NB4 (cell line): ENCODE measurements around a stretch of chr4.

DNA sequence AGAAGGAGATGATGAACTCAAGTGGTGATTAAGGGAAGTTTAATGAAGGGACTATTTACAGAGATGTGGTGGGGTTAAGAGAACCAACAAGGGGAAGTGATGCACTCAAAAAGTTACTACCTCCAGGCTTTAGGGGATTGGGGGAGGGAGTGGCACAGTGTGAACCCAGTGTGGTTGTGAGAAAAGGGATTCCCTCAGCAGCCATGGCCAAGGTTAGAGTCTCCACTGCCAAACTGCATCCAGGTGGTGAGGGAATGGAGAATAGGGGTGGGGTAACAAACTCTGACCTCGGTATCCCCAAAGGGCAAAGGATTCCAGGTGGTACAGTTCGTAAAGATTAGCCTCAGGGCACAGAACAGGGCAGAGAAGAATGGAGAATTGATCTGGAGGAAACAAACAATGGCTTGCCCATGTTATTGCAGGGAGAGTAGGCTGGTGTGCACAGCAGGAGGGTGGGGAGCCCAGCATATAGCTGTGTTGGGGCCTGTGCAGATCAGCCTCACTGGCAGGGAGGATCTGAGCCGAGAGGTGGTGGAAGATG, 28.0 kb downstream of the PKD2 start:
- RRBS, result no CpG with 5 or more reads among the region's 3 CpGs

- RRBS, result no CpG with 5 or more reads among the region's 7 CpGs
Observed at GRCh38 chr4:88285056-88285752, 843 bp upstream of the PPM1K start.

DNA sequence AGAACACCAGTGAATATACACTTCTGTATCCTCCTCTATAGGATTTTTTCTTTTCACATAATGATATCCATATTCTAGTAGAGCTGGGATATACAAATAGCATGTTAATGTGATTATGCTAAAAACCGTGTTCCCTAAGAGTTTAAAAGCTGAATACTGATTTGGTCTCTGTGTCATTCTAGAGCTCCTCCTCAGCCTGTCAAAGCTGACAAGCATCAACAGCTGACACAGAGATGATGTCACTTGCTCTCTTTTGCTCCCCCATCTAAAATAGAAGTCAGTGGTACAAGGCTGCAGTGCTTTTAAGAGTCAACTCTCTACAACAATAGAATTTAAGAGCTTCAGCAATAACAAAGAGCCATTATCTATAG, 17.1 kb upstream of the HERC3 start:
- RRBS, result no CpG with 5 or more reads among the region's 1 CpG

- RRBS, result no CpG with 5 or more reads among the region's 7 CpGs
Observed at GRCh38 chr4:88696499-88696967, 1.1 kb downstream of the NAP1L5 start.

GRCh38 chr4:88773572-88774576, 76.2 kb upstream of the NAP1L5 start:
- RRBS, result no CpG with 5 or more reads among the region's 2 CpGs

DNA sequence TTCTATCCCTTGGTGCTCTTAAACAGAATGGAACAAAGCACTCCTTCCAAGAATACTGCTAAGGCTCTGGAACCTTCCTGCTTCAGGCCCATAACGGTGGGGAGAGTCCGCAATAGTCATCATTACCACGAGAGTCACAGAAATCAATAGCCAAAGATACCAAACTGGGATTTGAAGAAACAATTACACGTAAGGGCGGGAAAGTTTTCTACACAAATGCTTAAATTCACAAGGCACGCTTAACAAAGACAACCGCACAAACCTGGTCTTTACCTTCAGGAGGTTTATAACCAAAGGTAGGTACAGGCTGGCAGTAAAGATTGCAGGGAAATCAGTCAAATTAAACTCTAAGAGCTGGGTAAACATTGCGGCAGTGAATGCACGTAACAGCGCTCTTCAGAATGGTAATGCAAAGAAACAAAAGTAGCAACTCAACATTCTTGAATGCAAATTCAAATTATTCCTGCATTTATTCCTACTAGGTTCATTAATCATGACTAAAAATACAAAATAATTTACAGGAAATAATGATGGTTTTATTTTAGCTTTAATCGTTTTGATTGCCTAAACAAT, 123.4 kb upstream of the NAP1L5 start:
- RRBS, result no CpG with 5 or more reads among the region's 11 CpGs

DNA sequence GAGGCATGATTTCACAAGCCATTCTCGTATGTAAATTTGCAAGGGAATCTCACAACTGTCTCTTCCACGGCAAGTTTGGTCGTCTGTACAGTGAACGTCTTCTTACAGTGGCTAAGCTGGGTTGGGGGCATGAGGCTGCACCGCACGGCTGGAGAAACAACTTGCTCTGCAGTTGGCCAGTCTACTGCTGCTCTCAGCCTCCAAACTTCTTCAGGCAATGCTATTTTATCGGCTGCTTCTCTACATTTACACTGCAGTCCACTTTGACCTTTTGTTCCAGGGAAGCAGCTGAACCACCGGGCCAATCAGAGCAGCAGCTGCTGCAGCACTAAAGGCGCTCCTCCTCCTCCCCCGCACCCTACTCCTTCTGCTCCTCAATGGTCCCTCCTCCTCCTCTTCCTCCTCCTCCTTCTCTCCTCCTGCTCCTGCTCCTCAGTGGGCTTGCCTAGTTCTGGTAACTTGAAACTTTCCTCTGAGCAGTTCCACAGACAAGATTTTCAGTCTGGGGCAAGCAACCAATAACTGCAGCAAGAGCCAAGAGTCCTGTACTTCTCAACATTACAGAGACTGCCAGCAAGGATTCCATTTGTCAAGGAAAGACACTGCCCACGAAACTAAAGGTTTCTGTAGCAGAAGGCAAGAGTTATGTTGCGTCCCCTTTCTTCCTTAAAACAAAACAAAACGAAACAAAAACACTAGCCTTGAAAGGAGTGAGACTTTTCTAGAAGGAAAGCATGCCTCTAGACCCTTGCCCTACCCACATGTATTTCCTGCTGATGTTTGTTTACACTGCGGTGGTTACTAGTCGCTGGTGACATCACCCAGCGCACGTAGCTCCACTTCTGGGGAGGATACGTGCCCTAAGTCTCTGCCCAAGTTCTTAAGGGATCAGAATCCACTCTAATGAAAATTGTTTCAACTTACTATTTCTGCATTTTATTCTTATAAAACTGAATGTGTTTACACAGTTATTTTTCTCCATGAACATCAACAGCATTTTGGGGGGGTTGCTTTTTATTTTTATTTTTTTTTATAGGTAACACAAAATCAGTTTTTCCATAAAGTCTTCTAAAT, 125.7 kb upstream of the NAP1L5 start:
- RRBS, result no CpG with 5 or more reads among the region's 18 CpGs

DNA sequence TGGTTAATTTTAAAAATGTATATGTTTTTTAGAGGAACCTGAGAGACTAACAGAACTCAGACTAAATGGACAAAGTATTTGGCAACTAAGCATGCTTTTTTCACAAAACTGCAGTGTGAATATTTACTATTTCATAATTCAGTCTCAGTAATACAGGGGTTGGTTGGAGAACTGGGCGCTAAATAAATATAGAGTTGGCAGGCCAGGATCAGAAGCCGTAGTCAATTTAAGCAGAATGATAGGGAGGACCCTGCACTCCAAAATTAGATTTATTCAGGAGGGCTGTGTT, 5.8 kb downstream of the TIGD2 start:
- RRBS, result no CpG with 5 or more reads among the region's 2 CpGs

DNA sequence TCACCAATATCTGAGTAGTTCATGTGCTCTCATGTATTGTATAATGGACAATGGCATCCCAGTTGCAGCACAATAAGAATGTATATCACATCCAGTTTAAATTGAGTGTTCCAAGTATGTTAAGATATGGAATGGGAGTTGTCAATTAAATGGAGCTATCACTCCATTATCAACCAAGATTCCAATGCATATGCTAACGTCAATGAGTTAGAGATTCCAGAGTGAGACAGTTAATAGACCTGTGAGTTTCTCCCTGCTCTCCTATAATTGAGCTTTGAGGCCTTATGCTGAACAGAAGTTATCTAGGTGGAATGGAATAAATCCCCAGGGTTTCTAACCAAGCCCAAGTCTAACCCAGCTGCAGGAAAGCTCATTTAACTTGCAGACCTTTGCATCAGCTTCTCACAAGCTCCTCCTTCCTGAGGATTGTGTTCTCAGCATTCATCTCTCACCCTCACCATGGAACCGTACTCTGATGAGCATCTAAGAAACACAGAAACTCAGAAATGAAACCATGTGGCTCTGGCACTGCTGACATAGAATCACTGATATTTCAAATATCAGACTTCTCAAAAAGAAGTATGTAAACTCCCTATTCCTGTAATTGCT, 84.9 kb downstream of the TIGD2 start:
- RRBS, result no CpG with 5 or more reads among the region's 2 CpGs

DNA sequence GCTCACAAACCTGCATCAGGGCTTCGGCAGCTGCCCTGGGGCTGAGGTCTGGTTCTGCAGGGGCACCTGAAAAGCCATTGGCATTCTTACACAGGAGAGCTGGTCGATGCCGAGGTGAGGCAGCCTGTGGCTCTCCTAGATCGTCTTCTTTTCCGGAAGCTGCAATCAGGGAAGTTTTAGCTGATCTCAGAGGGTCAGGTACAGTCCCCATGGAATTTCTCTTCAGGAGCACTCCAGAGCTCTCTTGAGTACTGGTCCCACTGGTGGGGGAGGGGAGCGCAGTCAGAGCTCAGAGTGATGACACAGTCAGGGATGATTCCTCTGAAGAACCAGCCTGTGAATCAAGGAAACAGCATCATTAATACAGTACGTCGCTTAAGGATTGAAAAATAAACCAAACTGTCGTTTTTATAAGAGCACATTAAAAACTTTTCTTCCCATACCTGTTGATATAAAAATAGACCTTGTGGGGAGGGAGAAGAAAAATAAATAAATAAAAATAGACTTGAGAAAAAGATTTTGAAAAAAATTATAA, 57.6 kb downstream of the GPRIN3 start:
- RRBS, result no CpG with 5 or more reads among the region's 9 CpGs

DNA sequence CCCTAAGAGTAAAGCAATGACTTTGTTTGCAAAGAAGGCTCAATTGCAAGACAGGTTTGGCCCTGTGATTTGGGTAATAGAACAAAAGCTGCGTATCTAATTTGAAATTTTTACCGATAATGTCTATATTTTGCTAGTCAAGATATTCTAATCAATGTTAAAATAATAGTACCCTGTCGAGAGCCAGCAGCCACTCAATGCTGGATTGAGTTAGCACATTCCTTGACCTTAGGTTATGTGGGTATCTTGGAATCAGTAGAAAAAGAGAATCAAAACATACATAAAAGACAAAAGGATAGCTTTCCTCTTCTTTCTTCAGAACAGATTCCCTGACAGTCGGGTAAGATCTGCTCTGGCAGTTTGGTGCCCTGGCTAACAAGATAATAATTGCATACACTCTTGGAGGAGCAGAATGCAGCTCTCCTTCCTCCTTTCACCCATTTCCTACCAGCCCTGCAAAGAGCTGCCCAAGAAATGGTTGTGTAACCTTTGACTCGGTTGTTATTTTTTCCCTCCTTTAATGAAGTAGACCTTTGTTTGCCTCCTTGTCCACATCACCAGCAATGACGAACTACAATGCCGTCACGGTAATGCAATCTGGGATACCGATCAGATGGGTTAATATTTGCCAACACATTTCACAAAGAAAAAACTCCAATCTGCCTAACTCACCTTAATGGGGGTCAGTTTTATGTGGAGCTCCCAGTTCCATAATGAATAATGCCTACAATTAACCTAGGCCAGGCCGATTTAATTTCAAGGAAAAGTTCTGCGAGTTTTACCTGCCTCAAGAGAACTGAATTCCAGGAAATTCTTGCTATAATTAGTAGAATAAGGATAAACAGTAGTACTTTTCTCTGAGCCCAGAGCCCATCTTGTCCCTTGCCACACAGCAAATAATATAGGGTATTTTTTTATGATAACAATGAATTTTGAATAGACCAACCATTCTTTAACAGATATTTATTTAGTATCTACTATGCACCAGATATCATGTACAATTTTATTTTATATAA, 32.1 kb downstream of the GPRIN3 start:
- RRBS, result no CpG with 5 or more reads among the region's 11 CpGs

- RRBS, result no CpG with 5 or more reads among the region's 5 CpGs
Observed at GRCh38 chr4:89303686-89304419, 3.7 kb downstream of the GPRIN3 start.

- RRBS, result no CpG with 5 or more reads among the region's 5 CpGs
Observed at GRCh38 chr4:89316764-89317568, 9.4 kb upstream of the GPRIN3 start.

DNA sequence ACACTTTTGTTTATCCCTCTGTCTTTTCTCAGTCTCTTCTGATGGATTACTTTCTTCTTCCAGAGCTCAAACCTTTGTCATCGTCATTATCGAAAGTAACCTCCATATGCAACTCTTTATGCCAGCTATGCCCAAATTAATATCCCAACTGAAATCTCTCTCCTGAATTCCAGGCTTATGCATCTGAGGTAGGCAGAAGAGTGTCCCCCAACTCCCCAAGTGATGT, 99.7 kb upstream of the GPRIN3 start:
- RRBS, result no CpG with 5 or more reads among the region's 2 CpGs

GRCh38 chr4:89753797-89754080, 83.2 kb downstream of the SNCA start:
- RRBS, result no CpG with 5 or more reads among the region's 3 CpGs

GRCh38 chr4:94114958-94115218, 92.8 kb upstream of the SMARCAD1 start:
- RRBS, result no CpG with 5 or more reads among the region's 1 CpG

- RRBS, result no CpG with 5 or more reads among the region's 4 CpGs
Observed at GRCh38 chr4:94208355-94208605, 615 bp downstream of the SMARCAD1 start.

- RRBS, result no CpG with 5 or more reads among the region's 5 CpGs
Observed at GRCh38 chr4:94460138-94460822, 8.5 kb downstream of the PDLIM5 start.

GRCh38 chr4:94525877-94526305, 74.1 kb downstream of the PDLIM5 start:
- RRBS, result no CpG with 5 or more reads among the region's 1 CpG

DNA sequence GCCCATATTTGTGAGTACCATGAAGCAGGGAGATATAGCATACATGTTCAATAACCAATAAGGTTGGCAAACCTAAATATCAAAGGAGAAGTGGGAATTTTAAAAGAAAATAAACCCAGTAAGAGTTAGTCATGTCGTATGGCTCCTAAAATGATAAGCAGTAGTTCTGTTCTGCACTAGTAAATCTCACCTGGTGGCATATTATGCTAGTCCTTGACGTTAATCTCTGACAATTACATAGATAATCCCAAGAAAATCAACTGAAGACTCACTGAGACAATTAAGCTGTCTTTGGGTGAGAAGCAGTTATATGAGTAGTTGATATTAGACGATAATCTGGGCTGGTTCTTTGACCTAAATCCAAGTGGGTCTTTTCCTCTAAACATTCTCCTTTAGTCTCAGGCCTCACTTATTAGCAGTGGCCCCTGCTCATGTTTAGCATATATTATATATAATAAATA, 146.4 kb downstream of the PDLIM5 start:
- RRBS, result no CpG with 5 or more reads among the region's 3 CpGs